Anterior vena cava (tissue), 1 donor: ENCODE data around the genes PRKAG1, LMBR1L, C1QL4 and RACGAP1.

DNA sequence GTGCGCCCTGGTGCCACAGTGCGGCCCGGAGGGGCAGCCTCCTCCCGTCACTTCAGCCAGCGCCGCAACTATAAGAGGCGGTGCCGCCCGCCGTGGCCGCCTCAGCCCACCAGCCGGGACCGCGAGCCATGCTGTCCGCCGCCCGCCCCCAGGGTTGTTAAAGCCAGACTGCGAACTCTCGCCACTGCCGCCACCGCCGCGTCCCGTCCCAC is 160 bp downstream of the WNT1 start:
- PRO-cap: no peak

- PRO-cap: unidirectional peak, minus-strand start at chr12:48995501
Observed at GRCh38 chr12:48995199-48996271, 3.6 kb downstream of the DDN start.

DNA sequence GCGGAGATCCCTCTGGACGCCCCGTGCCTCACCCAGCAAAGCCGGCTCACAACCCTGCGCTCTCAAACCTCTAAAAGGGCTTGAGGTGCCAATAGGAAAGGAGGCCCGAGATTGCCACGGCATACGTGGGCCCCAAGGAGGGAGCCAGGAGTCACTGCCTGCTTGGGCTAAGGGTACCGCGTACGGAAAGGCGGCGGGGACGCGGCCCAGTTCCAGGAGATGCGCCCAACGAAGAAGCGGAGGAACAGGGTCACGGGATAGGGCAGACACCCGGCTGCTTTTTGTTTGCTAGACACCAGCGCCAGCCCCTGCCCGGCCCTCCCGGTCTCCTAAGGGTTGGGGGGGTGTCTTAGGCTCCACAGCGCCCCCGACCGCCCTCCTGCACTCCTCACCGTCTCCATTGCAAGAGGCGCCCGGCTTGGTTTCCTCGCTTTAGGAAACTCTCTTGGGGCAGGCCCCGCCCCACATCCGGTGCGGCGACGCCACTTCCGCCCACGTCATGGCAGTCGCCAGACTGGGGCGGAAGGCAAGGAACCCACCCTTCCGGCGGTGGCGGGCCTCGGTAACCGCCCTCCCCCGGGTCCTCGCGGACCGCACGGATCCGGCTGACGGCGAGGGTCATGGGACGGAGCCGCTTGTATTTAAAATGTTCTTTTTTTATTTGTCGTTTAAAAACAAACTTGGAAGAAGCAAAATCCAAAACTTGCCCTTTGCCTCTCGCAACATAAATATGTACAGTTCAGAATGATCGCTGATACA is at the start of gene PRKAG1:
PRKAG1 (minus strand) TSS at position 437 of the 759 bp plus-strand sequence.
- PRO-cap: bidirectional peak, plus-strand start at position 512 of the sequence, minus-strand start at position 402 of the sequence

DNA sequence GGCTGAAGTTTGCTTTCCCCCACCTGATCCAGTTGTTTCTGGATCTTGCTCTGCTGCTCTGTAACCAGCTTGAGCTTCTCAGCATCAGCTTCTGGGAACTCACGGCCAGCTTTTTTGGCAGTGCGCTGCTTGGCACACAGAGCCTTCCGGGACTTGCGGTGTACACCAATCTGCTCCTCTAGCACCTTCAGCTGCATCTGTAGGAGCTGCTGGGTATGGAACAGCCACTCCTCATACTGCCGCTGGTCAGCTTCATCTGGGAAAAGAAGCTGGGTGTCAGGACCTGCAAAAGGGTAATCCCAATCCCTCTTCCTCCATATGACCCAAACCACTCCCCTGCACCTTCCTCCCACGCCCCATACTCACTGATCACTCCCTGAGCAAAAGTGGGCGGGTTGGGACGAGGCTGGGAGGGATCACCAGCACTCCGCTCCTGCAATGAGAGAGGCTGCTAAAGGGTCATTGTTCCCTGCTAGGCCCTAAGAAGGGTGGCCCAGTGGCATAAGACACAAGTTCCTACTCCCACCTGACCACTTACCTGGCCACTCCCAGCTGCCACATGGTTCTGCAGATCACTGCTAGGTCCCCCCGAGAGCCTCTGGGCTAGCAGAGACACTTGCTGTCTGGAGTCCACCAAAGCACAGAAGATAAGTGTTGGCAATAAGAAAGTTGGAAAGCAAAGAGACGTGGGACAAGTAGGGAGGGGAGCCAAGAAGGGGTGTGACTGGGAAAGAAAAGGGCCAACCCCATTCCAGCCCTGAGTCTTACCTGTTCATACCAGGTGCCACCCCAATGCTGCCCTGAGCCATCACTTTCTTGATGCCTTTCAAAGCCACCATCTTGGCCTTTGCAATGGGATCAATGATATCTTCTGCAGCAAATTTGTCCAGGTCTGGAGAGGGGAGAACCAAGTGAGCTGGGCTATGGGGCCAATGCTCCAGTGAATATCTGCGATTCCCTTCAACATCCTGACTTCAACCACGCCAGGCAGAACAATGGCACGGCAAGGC is 15.8 kb upstream of the PRKAG1 start:
- PRO-cap: no peak

DNA sequence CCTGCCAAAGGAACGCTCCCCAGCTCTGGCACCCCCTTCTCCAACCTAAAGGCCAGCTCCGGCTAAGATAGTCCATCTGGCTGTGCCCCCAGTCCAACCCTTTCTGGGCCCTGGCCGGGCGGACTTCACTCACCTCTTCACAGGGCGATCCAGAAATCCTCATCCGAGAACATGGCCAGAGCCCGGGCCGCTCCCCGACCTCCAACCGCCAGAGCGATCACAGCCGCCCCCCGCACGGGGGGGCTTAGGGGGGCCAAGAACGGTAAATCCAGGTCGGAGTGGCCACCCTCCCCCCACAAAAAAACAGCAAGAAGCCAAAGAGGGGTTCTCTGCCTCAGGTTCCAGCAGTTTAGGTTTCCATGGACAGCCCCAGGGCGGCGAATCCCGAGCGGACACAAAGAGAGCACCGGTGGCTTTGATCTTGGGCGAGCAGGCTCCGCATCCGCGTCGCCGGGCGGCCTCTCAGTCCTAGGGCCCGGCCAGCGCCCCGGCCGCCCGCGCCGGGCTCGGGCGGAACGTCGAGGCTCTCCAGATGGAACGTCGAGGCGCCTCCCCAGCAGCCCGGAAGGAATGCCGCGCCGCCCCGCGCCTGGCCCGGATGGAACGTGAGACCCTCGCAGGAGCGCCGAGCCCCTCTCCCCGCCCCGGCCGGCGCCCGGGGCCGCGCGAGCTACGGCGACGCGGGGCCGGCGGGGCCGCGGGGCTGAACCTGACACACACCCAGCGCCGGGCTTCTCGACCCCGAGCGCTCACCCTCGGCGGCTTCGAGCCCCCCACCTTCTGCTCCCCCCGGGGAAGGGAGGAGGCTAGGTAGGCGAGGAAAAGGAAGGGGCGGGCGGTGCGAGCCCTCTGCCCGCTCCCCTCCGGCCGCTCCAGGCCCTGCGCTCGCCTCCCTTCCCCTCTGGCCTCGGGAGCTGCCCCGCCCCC is 851 bp downstream of the KMT2D start:
- PRO-cap: unidirectional peak, minus-strand start at position 903 of the sequence

GRCh38 chr12:49108806-49109694 is 1.6 kb downstream of the LMBR1L start:
- PRO-cap: bidirectional peak, plus-strand start at chr12:49109124, minus-strand start at chr12:49108980

DNA sequence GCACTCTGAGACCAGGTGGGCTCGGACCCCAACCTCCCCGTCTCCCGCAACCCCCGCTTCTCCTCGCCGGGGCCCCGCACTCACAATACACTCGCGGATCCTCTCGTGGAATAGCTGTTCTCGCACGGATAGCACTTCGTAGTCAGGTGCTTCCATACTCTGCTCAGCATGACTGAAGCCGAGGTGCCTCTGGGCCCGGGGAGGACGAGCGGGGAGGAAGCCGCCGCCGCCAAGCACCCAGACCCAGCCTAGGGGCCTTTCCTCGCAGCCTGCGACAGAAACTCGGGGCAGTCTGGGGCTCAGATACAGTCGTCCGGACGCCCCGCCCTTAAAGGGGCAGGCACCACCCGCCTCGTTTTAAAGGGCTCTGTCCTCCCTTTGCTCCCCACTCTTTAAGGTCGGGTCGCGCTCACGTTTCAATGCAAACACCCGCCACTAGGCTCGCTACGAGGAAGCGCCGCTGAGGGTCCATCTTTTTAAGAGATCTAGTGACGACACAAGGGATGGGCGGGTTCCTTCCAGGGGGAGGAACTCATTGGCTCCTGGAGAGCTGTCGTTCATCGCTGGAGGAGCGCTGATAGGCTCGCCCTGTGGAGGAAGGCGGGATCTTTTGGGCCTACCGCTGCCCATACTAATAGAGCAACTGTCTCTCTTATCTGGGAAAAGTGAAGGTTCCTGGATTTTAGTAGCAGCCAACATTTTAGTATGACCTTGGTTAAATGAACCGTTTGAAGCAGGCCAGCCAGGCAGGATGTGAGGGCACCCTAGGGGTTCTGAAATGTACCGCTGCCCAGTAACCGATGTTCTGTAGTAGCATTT is at the start of gene LMBR1L:
LMBR1L (minus strand) TSS at position 448 of the 819 bp plus-strand sequence.
- PRO-cap: bidirectional peak, plus-strand start at position 388 of the sequence, minus-strand start at position 276 of the sequence; bidirectional peak, plus-strand start at position 655 of the sequence, minus-strand start at position 478 of the sequence

DNA sequence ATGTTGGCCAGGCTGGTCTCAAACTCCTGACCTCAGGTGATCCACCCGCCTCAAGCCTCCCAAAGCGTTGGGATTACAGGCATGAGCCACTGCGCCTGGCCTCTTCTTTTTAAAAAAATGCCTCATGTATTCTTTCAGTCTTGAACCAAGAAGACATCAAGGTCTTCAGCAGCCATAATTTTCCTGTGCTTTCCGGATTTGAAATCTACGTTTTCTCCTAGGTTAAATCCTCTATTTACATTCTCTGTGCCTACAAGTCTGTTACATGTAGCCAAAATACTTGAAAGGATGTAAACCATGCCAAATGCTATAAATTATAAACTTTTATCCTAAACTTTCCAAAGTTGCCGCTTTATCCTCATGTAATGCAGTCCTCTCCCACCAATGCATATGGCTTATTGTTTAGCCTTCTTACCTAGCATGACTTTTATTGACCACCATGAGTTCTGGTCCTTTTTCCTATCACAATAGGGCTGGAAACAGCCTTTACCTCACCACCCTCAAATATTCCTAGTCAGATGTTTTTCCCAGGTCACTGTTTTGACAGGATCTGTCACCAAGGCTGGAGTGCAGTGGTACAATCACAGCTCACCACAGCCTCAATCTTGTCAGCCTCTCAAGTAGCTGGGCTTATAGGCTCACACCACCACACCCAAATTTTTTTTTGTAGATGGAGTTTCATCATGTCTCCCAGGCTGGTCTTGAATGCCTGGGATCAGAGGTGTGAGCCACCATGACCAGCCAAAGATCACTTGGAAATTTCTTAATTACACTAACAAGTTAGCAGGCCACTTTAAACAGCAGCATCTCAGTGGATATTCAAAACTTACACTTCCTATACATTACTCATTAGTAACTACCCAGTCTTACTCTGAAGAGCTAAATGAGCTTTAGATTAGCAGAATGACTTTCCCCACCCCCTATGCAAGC is 4.3 kb downstream of the TUBA1B start:
- PRO-cap: no peak

DNA sequence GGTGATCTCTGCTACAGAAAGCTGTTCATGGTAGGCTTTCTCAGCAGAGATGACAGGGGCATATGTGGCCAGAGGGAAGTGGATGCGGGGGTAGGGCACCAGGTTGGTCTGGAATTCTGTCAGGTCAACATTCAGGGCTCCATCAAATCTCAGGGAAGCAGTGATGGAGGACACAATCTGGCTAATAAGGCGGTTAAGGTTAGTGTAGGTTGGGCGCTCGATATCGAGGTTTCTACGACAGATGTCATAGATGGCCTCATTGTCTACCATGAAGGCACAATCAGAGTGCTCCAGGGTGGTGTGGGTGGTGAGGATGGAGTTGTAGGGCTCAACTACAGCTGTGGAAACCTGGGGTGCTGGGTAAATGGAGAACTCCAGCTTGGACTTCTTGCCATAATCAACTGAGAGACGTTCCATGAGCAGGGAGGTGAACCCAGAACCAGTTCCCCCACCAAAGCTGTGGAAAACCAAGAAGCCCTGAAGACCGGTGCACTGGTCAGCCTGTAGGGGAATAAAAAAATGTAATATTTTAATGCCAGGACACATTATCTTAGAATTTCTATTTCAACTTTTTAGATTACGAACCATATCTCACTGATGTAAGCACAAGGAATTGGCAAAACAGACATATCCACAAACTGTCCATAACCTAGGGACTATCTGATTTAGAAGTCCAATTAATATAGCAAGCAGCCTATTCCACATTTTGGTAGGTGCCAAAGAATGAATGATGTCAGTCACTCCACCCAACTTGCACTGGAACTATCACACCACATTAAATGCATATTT is 2.6 kb downstream of the TUBA1B start:
- PRO-cap: no peak

DNA sequence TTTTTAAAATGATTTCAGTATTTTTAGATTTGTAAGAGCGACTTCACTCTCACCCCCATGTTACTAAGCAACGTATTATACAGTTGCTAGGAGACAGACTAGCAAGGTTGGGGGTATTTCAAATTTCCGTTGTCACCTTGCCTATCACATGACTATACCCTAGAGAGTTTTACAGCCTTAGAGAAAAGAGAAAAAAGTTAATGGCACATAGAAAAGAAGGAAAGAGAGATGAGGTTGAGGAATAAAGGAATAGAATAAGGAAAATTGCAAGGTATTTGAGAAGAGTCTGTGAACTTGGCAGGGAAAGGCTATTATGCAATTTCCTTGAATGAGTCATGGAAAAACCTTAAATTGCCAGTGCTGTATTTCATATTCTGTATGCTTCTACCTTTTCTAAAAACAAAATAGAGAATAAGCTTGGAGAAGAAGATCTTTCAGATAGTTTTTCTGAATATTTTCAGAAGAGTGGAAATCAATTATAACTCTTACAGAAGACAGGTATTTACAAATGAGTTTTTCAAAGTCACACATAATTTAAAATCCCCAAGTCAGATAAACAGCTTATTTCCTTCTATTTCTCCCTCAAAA is 12.4 kb upstream of the TUBA1A start:
- PRO-cap: no peak

- PRO-cap: no peak
Observed at GRCh38 chr12:49227454-49228109, 37.3 kb upstream of the TUBA1C start.

- PRO-cap: no peak
Observed at GRCh38 chr12:49233642-49234399, 31.1 kb upstream of the TUBA1C start.

DNA sequence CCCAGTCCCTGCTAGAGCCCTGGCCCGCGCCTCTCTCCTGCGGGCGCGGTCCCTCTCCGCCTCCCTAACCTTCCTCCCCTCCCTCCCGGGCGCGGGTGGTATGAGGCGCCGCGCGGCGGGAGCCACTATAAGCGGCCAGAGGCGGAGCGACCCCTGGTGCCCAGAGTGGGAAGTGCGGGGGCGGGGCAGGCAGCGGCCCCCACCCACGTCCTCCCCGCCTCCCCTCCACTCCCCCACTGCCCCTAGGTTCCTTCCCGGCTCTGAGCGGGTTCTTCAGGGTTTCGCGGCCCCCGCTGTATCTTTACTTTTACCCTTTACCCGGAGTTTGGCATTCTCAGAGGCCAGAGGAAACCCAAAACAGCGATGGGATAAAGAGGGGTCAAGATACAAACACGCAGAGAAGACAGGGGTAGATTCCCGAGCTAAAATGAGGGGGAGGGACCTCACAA is at the start of gene C1QL4:
C1QL4 (minus strand) TSS at position 102 of the 449 bp plus-strand sequence.
- PRO-cap: no peak

- PRO-cap: no peak
Observed at GRCh38 chr12:49636846-49637955, 13.8 kb downstream of the PRPF40B start.

GRCh38 chr12:49902575-49903259 is 983 bp downstream of the FAIM2 start:
- PRO-cap: no peak

- PRO-cap: no peak
Observed at GRCh38 chr12:49970242-49970550, 2.6 kb upstream of the AQP6 start.

- PRO-cap: no peak
Observed at GRCh38 chr12:50017505-50017955, 7.8 kb downstream of the RACGAP1 start.

DNA sequence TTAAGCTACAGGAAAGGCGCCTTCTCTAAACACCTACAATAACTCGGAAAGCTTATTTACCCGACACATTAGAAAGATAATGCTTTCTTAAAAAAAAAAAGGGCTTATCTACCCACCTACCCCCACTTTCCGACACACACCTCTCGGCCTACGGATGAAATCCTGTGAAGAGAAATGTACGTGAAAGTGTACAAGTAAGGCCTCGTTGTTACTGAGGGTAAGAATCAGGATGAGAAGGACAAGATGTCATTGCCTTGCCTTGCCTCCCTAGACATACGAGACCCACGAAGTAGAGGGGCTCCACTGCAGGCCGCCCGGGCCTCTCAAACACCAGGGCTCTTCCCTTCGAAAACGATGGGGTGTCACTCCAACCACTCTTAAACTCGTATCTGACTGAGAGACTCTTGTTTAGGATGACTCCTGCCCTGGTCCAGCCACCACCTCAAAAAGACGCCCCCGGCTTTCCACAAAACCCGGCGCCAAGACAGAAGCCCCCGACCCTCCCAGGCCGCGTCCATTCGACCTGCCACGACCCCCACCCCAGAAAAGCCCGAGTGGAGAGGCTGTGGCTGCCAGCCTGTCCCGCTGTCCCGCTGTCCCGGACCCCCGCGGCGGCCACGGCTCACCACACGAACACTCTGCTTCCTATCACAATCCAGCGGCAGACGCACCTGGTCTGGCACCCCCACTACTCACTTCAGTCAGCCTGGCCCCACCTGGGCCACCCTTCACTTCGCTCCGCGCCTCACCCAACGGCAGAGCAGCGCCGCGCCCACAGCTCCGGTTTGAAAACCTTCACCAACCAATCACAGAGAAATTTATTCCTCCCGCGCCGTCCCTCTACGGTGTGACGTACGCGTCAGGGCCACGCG is at the start of gene RACGAP1:
RACGAP1 (minus strand) TSS at position 793 of the 872 bp plus-strand sequence.
- PRO-cap: bidirectional peak, plus-strand start outside the sequence, minus-strand start at position 793 of the sequence

GRCh38 chr12:50080941-50081576 is 4.1 kb upstream of the SMARCD1 start:
- PRO-cap: no peak

DNA sequence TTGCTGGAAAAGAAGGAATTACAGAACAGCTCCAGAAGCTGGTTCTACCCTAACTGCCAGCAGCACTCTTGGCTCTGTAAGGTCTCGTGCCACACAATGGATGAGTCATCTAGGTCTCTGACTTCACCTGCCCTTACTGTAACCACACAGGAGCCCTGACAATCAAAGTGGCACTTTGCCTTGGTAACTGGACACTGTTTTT is 57.2 kb upstream of the CERS5 start:
- PRO-cap: no peak